ENCODE measurements around a stretch of chr17.

DNA sequence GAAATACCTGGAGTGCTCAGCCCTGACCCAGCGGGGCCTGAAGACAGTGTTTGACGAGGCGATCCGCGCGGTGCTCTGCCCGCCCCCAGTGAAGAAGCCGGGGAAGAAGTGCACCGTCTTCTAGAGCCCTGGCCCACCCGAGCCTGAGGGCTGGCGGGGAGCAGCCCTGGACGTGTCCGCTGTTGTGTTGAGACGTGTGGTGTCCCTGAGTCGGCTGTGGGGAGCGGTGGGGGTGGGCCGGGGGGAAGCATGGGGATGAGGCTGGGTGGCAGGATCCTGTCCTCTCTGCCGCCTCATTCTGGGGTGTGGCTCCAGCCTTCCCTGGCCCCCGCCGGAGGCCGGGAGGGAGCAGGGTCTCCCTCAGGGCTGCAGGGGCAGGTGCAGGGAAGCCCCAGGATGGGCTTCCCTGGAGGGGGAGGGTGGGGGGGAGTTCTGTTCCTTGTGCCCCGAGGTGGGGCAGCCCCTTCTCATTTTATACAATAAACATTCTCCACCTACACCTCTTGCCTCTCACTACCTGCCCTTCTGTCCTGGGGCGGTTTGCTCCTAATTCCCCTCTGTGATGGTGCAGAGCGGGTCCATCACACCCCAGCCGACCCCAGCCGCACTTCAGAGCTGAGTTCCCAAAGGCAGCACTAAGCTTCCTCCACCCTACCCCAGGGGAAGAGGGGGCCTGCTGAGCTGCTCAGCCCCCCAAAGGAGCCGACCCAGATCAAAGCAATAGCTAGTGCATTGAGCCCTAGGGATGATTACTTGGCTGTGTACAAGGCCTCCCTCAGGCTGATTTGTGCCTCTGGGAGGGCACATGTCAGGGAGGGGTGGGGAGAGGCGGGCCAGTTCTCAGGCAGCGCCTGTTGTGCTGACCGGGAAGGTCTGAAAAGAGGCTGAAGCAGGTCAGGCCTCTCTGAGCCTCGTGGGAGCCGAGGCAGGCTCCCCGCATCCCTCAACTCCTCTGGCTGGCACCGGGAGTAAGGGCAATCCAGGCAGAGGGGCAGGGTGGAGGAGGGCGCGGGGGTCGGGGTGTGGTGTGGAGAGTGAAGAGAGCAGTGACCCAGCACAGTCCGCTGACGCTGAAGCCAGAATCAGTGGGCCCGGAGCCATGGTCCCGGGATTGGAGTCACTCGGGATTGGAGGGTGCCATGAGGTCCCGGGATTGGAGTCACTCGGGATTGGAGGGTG lies 2.6 kb downstream of the RAC3 start:
- RRBS, result no CpG with 5 or more reads among the region's 44 CpGs

DNA sequence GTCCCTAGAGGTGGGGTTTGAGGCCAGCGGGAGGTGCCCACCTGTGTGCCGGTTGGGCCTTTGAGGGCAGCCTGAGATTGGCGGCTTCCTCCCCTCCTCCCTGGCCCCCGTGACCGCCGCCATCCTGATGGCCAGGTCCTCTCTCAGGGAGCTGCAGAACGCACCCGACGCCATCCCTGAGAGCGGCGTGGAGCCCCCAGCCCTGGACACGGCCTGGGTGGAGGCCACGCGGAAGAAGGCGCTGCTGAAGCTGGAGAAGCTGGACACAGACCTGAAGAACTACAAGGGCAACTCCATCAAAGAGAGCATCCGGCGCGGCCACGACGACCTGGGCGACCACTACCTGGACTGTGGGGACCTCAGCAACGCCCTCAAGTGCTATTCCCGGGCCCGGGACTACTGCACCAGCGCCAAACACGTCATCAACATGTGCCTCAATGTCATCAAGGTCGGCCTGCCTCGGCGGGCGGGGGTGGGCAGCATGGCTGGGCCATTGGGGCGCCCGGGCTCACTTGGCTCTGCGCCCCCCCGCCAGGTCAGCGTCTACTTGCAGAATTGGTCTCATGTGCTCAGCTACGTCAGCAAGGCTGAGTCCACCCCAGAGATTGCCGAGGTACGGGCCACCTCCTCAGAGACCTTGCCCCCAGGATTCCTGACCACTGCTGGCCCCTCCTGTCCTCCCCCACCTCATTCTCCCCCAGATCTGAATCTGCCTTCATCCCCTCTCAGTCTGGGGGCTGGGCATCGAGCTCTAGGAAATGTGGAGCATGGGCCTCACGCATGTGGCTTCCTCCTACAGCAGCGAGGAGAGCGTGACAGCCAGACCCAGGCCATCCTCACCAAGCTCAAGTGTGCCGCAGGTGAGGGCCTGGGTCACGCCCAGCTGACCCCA lies 2.9 kb downstream of the GPS1 start:
- RRBS, result 91% methylated on average over 8 of the region's 44 CpGs

GRCh38 chr17:82085545-82085997 lies 12.5 kb downstream of the FASN start:
- RRBS, result 88% methylated on average over 2 of the region's 17 CpGs

DNA sequence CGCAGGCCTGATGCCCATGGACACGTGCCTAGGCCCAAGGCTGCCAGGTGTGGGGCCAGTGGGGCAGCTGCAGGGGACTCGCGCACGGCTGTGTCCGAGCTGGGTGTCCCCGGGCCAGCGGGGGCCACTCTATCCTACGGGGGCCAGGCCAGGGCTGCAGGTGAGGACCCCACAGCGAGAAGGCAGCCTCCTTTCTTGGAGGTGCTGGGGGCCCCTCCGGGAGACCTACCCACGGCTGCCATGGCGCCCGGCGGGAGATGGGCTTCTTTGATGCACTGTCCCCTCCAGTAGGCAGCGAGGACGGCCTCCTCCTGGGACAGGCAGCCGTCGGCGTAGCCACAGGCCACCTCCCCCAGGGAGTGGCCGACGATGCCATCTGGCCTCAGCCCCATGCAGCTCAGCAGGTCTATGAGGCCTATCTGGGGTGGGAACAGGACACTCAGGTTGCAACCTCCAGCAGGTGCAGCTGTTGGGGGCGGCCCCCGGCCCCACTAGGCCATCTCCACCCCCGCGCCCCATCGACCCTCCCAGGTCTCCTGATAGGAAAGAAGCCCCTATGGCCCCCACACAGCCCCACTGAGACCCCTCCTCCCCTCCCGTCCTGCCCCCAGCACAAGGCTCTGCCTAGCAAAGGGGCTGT lies 7.8 kb downstream of the FASN start:
- RRBS, result 100% methylated on average over 1 of the region's 28 CpGs

- RRBS, result 4% methylated on average over 53 of the region's 90 CpGs
These were observed 818 bp downstream of the FASN start for GRCh38 chr17:82096858-82097978.

GRCh38 chr17:82101261-82101608 lies 3.2 kb upstream of the FASN start:
- RRBS, result no CpG with 5 or more reads among the region's 6 CpGs

GRCh38 chr17:82107883-82108400 lies 9.9 kb upstream of the FASN start:
- RRBS, result 61% methylated on average over 3 of the region's 16 CpGs

GRCh38 chr17:82120127-82120578 lies 22.1 kb upstream of the FASN start:
- RRBS, result no CpG with 5 or more reads among the region's 12 CpGs

GRCh38 chr17:82200549-82201191 lies 12.0 kb downstream of the CCDC57 start:
- RRBS, result no CpG with 5 or more reads among the region's 14 CpGs

- RRBS, result no CpG with 5 or more reads among the region's 30 CpGs
These were observed 706 bp downstream of the SLC16A3 start for GRCh38 chr17:82229431-82230064.

- RRBS, result no CpG with 5 or more reads among the region's 23 CpGs
These were observed 16.3 kb downstream of the SLC16A3 start for GRCh38 chr17:82245164-82245537.

DNA sequence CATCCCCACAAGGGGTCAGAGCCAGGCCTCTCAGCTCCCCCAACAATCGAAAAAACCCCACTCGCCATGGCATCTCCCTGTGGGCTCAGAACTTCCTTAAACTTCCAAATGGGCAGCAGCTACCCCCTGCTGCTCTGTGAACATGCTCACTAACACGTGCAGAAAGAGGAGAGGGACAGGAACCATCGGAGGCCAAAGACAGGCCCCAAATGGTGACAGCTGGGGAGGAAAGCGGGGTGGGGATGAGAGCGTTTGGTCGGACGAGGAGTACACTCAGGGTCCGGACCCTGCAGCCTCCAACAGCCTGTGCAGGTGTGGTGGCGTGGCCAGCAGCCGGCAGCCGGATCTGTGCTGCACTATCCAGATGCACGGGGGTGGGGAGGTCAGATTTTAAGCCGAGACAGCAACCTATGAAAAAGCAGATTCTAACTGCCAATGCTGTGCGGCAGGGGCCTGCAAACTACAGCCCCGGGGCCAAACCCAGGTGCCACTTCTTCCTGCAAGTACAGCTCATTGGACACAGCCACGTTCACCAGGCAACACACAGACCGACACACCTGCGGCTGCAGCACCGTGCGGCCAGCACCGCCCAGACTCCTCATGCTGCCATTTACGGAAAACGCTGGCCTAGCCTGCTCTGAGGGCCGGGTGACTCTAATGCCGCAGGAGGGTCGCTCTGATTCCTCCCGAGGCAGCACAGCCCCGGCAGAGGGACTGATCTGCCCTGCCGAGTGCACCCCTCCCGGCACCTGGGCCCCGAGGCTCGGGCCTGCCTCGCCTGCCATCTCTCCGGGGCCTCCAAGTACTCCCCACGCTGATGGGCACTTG lies 21.1 kb downstream of the SLC16A3 start:
- RRBS, result 86% methylated on average over 14 of the region's 36 CpGs

- RRBS, result no CpG with 5 or more reads among the region's 26 CpGs
These were observed 3.1 kb downstream of the CSNK1D start for GRCh38 chr17:82270087-82271193.

GRCh38 chr17:82290191-82290810 lies 16.8 kb upstream of the CSNK1D start:
- RRBS, result no CpG with 5 or more reads among the region's 13 CpGs

GRCh38 chr17:82302122-82302680 lies 15.2 kb downstream of the CD7 start:
- RRBS, result 93% methylated on average over 1 of the region's 19 CpGs

GRCh38 chr17:82351073-82351643 lies 7.9 kb upstream of the TEX19 start:
- RRBS, result 81% methylated on average over 7 of the region's 20 CpGs

- RRBS, result no CpG with 5 or more reads among the region's 17 CpGs
These were observed 26.1 kb downstream of the NARF start for GRCh38 chr17:82484549-82485171.

GRCh38 chr17:82495774-82496227 lies 23.7 kb upstream of the FOXK2 start:
- RRBS, result no CpG with 5 or more reads among the region's 9 CpGs

DNA sequence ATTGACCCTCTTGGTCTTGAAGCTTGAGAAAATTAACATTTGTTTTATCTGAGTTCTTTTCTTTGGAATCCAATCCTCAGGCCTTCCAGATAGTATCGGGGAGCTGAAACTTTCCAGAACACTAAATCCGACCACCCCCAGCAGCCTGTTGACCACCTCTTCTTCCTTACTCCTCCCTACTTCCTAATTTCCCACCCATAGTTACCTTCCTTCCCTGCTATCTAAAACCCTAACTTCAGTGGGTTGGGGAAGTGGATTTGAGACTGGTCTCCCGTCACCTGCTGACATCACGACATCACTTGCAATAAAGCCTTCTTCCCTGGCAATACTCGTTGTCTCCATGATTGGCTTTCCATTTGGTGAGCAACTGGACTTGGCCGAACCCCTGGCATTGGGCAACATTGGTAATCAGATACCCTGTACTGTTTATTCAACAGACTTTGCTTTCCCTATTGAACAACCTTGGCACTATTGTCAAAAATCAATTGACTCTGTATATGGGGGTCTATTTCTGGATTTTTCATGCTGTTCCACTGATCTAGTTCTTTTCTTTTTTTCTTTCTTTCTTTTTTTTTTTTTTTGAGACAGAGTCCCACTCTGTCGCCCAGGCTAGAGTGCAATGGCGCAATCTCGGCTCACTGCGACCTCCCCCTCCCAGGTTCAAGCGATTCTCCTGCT lies 11.8 kb upstream of the FOXK2 start:
- RRBS, result no CpG with 5 or more reads among the region's 11 CpGs

GRCh38 chr17:82795234-82795549 lies 43.3 kb downstream of the TBCD start:
- RRBS, result 65% methylated on average over 2 of the region's 13 CpGs